Mammary epithelial cell (primary cell): ENCODE measurements around the gene ZNF169.

DNA sequence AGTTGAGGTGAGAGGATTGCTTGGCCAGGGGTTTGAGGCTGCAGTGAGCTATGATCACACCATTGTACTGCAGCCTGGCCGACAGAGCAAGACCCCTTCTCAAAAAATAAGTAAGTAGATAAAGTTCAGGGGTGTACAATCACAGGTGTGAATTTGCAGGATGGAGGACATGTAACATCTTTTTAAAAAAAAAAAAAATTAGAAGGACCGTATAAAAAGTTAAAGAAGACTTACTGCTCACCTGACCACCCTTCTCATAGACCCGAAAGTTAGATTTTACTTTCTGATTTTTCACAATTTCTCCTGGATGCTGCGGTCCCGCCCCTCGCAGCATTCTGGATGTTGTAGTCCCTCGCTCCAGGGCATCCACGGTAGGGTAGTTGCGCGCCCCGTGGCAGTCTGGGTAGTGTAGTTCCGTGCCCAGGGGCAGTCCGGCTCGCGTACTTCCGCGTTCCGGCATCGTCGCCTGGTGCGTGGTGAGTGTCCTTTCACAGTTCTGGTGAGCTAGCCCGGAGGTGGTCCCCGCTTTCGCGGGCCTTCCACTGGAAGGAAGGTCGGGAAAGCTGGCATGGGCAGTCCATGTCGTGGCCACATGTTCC is at the start of gene ZNF169:
TSS of gene ZNF169 (plus strand) at position 429 of the 599 bp plus-strand sequence.
- CAGE, long polyA plus RNA = no peak
- RRBS = 5% methylated on average over 5 of the region's 27 CpGs

DNA sequence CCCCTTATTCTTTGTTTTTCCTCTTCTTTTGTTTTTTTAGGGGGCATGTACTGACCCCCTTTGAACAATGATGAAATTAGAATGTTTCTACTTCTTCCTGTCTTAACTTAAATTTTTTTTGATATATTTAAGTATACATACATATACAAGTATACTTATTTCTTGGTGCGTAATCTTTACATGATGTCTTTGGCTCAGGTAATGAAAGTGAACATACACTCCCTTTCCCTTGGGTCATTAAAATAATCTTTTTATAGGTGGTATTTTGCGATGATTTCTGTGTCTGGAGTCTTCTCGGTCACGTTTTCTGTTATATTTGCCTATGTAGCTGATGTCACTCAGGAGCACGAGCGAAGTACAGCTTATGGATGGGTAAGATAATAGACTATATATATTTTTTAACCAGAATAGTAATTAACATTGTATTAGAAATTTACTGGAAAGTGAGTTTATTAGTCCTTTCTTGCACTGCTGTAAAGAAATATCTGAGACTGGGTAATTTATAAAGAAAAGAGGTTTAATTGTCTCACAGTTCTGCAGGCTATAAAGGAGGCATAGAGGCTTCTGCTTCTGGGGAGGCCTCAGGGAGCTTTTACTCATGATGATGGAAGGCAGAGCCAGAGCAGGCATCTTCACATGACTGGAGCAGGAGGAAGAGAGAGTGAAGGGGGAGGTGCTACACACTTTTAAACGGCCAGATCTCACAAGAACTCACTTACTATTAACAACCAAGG is 66.5 kb downstream of the MFSD14B start:
- CAGE, long polyA plus RNA = no peak
- RRBS = no CpG with 5 or more reads among the region's 7 CpGs

- CAGE, long polyA plus RNA = no peak
- RRBS = no CpG with 5 or more reads among the region's 6 CpGs
Observed at GRCh38 chr9:94780355-94781061, 54.0 kb downstream of the AOPEP start.

DNA sequence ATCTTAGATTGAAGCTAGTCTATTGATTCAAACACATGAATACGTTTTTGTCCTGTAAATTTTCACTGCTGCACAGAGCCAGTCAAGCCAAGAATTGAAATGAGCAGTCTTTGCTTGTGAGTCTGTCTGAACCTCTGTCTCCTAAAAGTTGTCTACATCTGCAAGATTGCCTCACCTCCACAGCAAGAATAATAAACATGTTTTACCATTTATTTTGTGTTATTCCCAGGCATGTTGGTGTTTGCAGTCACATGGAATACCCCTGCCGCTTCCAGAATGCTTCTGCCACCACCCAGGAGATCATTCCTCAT is 74.0 kb downstream of the AOPEP start:
- CAGE, long polyA plus RNA = no peak
- RRBS = no CpG with 5 or more reads among the region's 2 CpGs

- CAGE, long polyA plus RNA = no peak
- RRBS = no CpG with 5 or more reads among the region's 5 CpGs
Observed at GRCh38 chr9:94822194-94822859, 95.8 kb downstream of the AOPEP start.

DNA sequence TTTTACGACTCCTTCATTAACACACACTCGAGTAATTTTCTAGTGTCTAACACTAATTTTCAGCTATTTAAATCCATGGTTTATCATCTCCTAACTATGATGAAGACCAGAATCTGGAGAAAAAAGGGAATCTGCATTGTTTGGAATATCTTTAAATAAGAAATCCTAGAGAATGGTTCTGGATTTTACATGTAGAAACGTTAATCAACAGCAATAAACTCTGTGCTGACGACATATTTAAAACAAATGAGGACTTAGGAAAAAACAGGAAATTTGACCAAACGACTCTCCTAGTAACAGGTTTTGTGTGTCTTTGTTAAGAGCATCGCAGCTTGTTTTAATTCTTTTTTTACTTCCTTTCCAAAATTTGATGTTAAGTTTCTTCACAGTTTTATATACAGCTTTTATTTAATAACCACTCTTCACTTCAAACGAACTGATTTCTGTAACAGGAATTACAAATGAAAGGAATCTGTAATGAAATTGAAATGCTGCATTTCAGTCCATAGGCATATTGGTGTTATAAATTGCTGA is 138.6 kb downstream of the AOPEP start:
- CAGE, long polyA plus RNA = no peak
- RRBS = no CpG with 5 or more reads among the region's 7 CpGs

DNA sequence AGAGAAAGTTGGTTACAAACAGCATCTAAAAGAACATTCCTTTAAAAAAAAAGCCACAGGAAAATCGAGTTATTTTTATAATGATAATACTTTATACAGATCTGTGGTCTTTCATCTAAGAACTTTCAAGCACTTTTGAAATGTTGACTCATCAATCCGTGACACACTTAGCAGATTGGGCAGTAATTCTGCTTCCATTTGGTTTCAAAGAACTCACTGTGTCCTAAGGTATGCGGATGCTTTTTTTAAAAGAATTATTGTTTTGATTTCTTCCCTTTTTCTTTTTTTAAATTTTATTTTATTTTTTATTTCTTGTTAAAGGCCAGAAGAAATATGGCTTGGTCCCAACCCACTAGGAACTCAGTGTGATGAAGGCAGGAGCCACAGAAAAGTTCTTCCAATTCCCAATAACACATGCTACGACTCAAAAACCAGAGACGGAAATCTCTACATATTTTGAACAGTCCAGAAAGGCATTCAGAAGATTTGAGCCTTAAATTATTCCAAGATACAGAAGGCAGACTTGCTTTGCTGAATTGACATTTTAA is 147.9 kb downstream of the AOPEP start:
- CAGE, long polyA plus RNA = no peak
- RRBS = no CpG with 5 or more reads among the region's 5 CpGs

- CAGE, long polyA plus RNA = no peak
- RRBS = no CpG with 5 or more reads among the region's 2 CpGs
Observed at GRCh38 chr9:94881509-94881976, 155.0 kb downstream of the AOPEP start.

- CAGE, long polyA plus RNA = no peak
- RRBS = no CpG with 5 or more reads among the region's 17 CpGs
Observed at GRCh38 chr9:94929284-94930015, 203.0 kb downstream of the AOPEP start.

GRCh38 chr9:94991982-94992452 is 265.5 kb downstream of the AOPEP start:
- CAGE, long polyA plus RNA = no peak
- RRBS = no CpG with 5 or more reads among the region's 5 CpGs

- CAGE, long polyA plus RNA = no peak
- RRBS = no CpG with 5 or more reads among the region's 4 CpGs
Observed at GRCh38 chr9:94999913-95000345, 273.4 kb downstream of the AOPEP start.

DNA sequence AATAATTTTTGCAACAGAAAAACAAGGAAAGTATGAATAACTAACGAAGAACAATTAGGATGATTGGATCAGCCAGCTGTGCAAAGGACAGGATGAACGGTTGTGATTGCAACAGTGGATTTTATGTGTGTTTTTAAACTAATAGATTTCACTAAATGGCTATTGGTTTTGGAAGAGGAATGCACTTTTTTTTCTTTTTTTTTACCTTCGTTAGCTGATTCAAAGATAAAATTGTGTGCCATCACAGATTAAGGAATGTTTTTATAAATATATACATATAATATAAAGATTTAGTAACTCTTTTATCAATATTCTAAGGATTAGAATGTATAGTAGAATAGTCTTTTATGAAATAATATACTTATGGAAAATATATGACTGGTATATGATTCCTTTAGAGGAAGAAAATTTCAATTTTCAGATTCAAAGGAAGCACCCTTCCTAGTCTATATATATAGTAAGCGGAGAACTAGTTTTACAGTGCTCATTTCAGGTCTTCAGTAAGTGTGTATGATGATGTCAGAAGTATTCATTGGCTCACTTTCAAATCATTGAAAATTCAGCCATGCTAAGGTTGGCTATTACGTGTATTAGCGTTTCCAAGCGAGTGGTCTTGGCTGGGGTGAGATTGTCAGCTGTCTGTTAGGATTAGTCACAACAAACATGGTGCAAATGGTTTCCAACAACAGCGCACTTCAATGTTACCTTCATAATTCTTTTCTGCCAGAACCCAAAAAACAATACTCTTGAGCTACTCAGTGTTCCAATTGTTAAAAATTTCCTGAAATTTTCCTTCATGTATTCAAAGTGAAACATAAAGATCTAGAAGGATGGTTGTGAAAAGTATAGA is 282.7 kb downstream of the AOPEP start:
- CAGE, long polyA plus RNA = no peak
- RRBS = no CpG with 5 or more reads among the region's 8 CpGs

DNA sequence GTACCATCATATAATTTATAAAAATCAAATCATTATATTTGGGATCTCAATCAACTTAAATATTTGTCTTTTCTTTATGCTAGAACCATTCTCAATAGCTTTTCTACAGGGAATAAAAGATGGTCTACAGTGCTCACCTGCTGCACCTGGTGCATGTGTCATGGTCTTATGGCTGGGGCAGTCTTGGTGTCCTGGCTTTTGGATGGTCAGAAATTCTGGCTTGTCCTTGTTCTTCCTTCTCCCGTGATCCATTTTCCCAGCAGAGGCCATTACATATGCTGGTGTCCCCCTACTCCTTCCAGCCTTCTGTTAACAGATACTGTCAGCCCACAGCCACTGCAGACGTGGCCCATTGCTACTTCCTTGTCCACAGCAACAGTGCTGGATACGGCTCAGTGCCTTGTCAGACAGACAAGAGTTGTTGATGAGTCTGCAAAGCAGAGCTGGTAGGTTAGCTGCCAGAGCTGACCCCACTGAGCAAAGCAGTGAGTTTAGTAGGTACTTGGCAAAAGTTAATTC is 292.4 kb downstream of the FANCC start:
- CAGE, long polyA plus RNA = no peak
- RRBS = no CpG with 5 or more reads among the region's 3 CpGs

DNA sequence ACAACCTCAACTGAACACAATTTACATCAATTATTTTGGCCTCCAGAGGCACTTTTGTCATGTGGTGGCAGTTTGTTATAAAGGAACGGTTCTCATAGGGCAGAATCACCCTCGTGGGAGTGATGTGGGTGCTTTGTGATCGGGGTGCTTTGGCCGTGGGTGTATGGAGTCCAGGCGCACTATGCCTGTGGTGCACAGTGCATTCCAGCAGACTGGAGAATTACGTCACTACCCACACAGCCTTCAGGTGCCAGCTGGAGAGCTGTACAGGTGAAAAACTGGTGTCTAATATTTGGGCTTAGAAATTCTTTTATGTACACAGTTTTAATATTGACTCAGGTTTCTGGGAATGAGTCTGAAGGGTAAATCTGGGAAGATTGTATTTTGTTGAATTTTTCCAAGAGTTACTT is 289.3 kb downstream of the FANCC start:
- CAGE, long polyA plus RNA = no peak
- RRBS = no CpG with 5 or more reads among the region's 6 CpGs

DNA sequence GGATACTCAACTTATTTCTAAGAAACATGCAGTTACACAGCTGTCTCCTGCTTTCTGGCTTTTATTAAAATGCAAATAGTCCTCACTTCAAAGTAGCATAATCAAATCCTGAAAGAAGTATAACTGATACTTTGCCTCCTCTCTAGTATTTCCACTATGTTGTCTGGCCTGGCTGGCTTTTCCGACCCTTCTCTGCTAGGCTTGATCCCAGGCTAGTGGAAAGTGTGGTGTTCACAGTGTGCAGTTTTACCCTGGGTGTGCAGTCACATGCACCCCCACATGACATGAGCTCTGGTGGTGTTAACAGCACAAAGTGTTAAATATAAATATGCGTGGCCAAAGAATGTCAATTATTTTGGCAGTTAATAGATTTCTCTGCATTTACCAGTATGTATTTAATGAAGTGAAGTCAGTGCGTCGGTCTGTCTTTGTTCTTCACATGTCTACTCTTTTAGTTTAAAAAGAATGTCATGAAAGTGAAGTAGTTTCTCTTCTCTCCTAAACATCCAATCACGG is 286.6 kb downstream of the FANCC start:
- CAGE, long polyA plus RNA = no peak
- RRBS = no CpG with 5 or more reads among the region's 5 CpGs

DNA sequence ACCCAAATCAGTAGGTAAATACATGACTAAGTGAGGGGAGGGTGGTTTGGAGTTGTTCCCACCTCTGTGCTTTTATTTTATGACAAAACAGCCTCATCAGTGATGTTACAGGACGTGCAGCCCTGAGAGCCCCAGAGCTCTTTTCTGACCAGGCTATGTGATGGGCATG is 284.9 kb downstream of the FANCC start:
- CAGE, long polyA plus RNA = no peak
- RRBS = no CpG with 5 or more reads among the region's 1 CpG

GRCh38 chr9:95074269-95075196 is 243.0 kb downstream of the FANCC start:
- CAGE, long polyA plus RNA = no peak
- RRBS = 87% methylated on average over 4 of the region's 17 CpGs

DNA sequence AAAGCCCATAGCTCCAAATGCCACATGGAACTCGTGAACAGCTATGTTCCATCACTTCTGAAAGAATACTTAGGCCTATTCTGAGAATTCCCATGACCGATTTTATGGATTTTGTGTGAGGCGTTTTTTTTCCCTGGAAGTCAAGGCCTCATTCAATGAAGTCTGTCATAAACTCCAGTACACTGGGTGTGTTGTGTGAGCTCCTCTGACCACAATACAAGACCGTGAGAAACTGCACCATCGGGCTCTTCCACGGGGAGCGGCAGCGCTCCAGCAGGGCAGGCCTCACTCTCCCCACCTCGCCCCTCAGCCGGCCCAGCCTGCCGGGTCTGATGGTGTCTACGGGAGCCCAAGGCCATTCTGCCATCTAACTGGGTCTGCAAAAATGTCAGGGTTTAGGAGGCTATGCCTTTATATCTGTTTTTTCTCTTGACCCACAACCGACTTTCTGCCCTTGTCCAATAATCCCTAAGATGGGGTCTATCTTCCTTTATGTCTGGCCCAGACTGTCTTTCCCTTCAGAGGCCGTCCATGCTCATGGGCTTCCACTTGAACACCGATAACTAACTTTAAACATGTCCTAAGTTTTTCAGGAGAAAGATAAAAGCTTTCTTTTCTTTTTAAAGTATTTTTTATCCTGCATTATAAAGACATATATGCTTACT is 209.4 kb downstream of the FANCC start:
- CAGE, long polyA plus RNA = no peak
- RRBS = no CpG with 5 or more reads among the region's 15 CpGs

GRCh38 chr9:95190331-95190866 is 127.1 kb downstream of the FANCC start:
- CAGE, long polyA plus RNA = no peak
- RRBS = no CpG with 5 or more reads among the region's 4 CpGs

- CAGE, long polyA plus RNA = no peak
- RRBS = no CpG with 5 or more reads among the region's 3 CpGs
Observed at GRCh38 chr9:95250066-95250464, 67.4 kb downstream of the FANCC start.